SK-MEL-5 (cell line): ENCODE measurements around a stretch of chr2.

RAMPAGE:
- cytosol, long total RNA = no peak
- long total RNA = no peak
- nucleus, long total RNA = no peak
Measured at GRCh38 chr2:3449630-3450260, 69.6 kb downstream of the ADI1 start.

RAMPAGE:
- cytosol, long total RNA = no peak
- long total RNA = no peak
- nucleus, long total RNA = no peak
Measured at GRCh38 chr2:3483061-3484081, 36.0 kb downstream of the ADI1 start.

GRCh38 chr2:3545656-3546422, 12.3 kb downstream of the RNASEH1 start:
RAMPAGE:
- cytosol, long total RNA = no peak
- long total RNA = no peak
- nucleus, long total RNA = no peak

RAMPAGE:
- cytosol, long total RNA = no peak
- long total RNA = no peak
- nucleus, long total RNA = no peak
Measured at GRCh38 chr2:3557282-3557481, 951 bp downstream of the RNASEH1 start.

GRCh38 chr2:3584988-3586220, 9.5 kb upstream of the COLEC11 start:
RAMPAGE:
- cytosol, long total RNA = no peak
- long total RNA = no peak
- nucleus, long total RNA = no peak

RAMPAGE:
- cytosol, long total RNA = no peak
- long total RNA = no peak
- nucleus, long total RNA = no peak
Measured at GRCh38 chr2:3620708-3621279, 25.9 kb downstream of the COLEC11 start.

RAMPAGE:
- cytosol, long total RNA = no peak
- long total RNA = no peak
- nucleus, long total RNA = no peak
Measured at GRCh38 chr2:3706955-3707332, 3.6 kb downstream of the DCDC2C start.

DNA sequence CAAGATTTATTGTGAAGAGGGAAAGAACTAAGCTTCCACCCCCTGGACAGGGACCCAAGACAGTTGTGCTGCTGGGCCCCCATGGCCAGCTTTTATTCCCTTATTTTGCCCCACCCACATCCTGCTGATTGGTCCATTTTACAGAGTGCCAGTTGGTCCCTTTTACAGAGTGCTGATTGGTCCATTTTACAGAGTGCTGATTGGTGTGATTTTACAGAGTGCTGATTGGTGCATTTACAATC, 155.8 kb downstream of the DCDC2C start:
RAMPAGE:
- cytosol, long total RNA = no peak
- long total RNA = no peak
- nucleus, long total RNA = no peak

DNA sequence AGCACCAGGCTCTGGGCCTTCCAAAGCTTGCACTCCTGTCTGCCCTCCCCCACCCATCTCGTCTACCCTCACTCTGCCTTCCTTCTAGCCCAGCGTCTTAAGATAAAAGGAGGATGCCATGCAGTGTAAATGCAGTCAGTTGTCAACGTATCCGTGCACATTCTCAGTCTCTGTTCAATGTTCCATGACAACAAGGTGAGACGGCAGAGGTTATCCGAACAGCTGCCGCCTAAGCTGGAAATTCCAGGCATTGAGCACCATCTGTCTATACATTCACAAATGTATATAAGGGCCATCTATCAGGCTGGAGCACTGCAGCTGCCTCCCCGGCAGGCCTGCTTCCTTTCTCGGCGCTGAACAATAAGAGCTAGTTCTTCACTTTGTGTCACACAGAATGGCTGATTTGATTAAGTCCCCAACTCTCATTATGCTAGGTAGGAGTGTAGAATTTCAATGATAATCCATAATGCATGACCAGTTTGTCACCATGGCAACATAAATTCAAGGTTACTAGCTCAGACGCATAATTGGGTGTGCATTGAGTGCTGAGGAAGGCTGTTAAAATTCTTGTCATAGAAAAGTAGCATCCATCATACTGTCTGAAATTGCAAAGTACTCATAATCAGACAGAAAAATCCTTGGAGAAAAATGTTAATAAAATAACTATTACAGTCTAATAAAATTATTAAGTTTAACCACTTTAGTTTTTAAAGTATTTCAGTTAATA, 282.2 kb upstream of the SOX11 start:
RAMPAGE:
- cytosol, long total RNA = no peak
- long total RNA = no peak
- nucleus, long total RNA = no peak

DNA sequence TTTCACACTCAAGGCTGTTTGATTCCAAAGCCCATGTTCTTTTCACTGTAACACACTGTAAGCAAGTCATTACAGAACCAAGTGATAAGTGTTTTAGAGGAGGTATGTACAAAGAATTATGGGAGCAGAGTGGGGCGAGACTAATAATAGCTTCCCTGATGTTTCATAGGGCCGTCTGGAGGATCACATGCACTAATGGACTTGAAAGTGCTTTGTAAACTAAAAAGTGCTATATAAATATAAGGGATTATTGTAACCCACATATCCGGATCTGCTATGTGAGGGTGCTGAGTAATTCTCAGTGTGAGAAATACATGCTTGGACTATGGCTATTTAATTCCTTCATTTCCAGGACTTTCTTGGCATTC, 222.6 kb downstream of the SOX11 start:
RAMPAGE:
- cytosol, long total RNA = no peak
- long total RNA = no peak
- nucleus, long total RNA = no peak

DNA sequence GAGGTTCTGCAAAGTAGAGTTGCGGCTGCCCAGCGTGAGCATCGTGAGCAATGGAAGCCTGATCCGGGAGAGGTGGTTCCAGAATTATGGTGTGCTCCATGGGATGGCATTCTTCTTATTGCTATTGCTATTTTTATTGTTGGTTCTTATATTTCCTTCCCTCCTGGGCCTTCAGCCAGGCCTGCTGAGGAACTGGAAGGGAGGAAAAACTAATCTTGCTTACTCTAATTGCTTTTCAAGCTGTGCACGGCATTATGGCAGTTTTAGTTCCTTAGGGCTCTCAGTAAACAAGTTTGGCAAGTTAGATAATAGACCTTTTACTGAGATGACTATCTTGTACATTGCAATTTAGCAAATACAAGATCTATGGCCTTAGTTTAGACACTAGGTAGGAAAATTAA, 5.9 kb downstream of the RSAD2 start:
RAMPAGE:
- cytosol, long total RNA = no peak
- long total RNA = no peak
- nucleus, long total RNA = no peak

GRCh38 chr2:6993361-6993699, 76.1 kb downstream of the RNF144A start:
RAMPAGE:
- cytosol, long total RNA = no peak
- long total RNA = no peak
- nucleus, long total RNA = no peak

RAMPAGE:
- cytosol, long total RNA = no peak
- long total RNA = no peak
- nucleus, long total RNA = no peak
Measured at GRCh38 chr2:7016728-7017119, 99.5 kb downstream of the RNF144A start.

GRCh38 chr2:7430901-7431837, 514.0 kb downstream of the RNF144A start:
RAMPAGE:
- cytosol, long total RNA = no peak
- long total RNA = no peak
- nucleus, long total RNA = no peak

RAMPAGE:
- cytosol, long total RNA = no peak
- long total RNA = no peak
- nucleus, long total RNA = no peak
Measured at GRCh38 chr2:7610010-7610580, 692.9 kb downstream of the RNF144A start.

DNA sequence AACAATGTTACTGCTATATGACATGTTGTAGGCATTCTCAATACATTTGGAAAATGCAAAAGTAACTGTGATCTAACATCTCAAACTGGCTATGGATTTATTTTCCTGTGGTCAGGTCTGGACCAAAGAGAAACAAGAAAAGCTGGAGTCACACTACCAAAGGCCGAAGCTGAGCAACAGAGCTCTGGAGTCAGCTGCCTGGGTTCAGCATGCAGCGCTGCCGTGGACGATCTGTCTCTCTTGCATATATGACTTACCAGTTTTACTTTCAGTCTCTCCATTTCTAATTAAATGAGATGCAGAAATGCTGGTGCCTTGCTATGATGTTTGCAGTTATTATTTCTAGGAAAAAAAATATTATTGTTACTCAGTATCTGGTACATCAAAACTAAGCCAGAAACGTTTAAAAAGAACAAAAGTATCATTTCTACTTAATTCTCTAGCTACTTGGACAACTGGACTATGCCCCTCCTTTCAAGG, 813.2 kb downstream of the RNF144A start:
RAMPAGE:
- cytosol, long total RNA = no peak
- long total RNA = no peak
- nucleus, long total RNA = no peak

RAMPAGE:
- cytosol, long total RNA = no peak
- long total RNA = no peak
- nucleus, long total RNA = no peak
Measured at GRCh38 chr2:8337265-8337529, 344.7 kb upstream of the ID2 start.

GRCh38 chr2:8515157-8515818, 166.6 kb upstream of the ID2 start:
RAMPAGE:
- cytosol, long total RNA = no peak
- long total RNA = no peak
- nucleus, long total RNA = no peak

GRCh38 chr2:8626920-8627573, 54.8 kb upstream of the ID2 start:
RAMPAGE:
- cytosol, long total RNA = no peak
- long total RNA = no peak
- nucleus, long total RNA = no peak

RAMPAGE:
- cytosol, long total RNA = no peak
- long total RNA = no peak
- nucleus, long total RNA = no peak
Measured at GRCh38 chr2:8659965-8660748, 21.7 kb upstream of the ID2 start.